ENCODE measurements around a stretch of chr15.

DNA sequence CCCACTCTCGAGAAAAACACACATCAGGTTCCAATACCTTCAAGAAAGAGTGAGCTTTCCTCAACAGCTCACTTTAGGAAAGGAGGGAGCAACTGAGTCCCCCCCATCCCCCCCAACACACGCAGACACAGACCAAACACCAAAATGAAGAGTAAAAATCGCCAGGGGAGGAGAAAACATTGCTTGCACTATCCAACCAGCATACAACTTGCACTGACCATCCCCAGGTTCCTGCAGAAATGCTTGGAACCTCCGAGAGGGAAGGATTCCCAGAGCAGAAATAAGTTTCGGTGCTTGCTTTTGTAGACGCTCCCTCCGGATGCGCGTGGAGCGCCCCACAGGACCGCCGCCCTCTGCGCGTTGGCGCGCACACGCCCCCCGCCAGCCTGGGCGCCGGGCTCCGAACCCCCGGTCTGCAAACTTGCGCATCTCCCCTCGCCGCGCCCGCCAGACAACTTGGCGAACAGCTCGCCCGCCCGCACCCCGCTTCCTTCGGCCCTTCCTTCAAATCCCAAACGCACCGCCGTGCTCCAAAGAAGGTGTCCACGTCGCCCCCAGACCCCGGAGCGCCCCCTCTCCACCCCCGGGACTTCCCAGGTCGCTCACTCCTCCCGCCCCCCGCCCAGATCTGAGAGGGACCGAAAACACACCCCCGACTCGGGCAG is 1.1 kb downstream of the RORA start:
- PRO-cap, result no peak
- RAMPAGE, long total RNA, result no peak

DNA sequence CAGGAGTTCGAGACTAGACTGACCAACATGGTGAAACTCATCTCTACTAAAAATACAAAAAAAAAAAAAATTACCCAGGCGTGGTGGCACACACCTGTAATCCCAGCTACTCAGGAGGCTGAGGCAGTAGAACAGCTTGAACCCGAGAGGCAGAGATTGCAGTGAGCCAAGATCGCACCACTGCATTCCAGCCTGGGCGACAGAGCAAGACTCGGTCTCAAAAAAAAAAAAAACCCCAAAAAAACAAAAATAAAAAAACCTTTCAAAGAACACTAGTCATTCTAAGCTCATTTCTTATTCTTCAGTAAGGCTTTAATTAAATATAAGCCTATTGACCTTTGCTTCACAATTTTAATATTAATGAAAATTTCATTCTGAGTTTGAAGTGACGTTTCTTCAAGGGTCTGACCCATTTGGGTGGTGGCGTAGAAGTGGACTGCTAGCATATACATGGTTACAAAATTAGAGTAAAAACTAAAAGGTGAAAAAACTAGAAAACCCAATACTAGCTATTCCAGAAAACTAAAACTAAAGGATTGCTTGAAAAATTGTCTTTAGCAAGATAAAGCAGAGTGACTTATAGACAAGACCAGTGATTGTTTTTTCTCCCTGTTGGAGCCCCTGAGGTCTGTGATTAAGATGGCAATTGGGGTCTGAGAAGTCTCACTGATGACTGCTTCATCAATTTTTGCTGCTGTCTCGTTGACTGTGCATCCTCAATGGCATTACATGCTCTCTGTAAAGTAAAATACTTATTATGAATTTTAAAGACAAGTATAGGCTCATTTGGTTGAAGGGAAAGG is 206.2 kb downstream of the VPS13C start:
- PRO-cap, result no peak
- RAMPAGE, long total RNA, result no peak

GRCh38 chr15:62059600-62060218 is 538 bp downstream of the VPS13C start:
- PRO-cap, result no peak
- RAMPAGE, long total RNA, result no peak

DNA sequence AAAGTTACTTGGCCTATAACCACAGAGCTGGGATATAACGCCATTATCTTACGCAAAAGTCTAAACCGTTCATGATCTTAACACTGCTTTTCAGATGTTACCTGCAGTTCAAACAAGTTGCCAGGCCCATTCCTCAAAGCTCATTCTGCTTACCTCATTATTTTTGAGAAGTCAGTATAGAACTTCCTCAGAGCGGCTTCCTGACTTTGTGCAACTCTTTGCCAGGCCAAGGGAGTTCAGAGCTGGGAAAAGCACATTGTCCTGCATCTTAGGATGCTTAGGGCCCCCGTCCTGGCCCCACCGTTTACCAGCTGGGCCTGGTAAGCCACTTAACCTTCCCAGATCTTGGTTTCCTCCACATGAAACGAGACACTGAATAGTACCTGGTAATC is 6.8 kb upstream of the C2CD4B start:
- PRO-cap, result no peak
- RAMPAGE, long total RNA, result no peak

- PRO-cap, result no peak
- RAMPAGE, long total RNA, result no peak
These were observed 84.4 kb downstream of the TLN2 start for GRCh38 chr15:62474462-62475517.

- PRO-cap, result no peak
- RAMPAGE, long total RNA, result no peak
These were observed 170.8 kb downstream of the TLN2 start for GRCh38 chr15:62561032-62561634.

DNA sequence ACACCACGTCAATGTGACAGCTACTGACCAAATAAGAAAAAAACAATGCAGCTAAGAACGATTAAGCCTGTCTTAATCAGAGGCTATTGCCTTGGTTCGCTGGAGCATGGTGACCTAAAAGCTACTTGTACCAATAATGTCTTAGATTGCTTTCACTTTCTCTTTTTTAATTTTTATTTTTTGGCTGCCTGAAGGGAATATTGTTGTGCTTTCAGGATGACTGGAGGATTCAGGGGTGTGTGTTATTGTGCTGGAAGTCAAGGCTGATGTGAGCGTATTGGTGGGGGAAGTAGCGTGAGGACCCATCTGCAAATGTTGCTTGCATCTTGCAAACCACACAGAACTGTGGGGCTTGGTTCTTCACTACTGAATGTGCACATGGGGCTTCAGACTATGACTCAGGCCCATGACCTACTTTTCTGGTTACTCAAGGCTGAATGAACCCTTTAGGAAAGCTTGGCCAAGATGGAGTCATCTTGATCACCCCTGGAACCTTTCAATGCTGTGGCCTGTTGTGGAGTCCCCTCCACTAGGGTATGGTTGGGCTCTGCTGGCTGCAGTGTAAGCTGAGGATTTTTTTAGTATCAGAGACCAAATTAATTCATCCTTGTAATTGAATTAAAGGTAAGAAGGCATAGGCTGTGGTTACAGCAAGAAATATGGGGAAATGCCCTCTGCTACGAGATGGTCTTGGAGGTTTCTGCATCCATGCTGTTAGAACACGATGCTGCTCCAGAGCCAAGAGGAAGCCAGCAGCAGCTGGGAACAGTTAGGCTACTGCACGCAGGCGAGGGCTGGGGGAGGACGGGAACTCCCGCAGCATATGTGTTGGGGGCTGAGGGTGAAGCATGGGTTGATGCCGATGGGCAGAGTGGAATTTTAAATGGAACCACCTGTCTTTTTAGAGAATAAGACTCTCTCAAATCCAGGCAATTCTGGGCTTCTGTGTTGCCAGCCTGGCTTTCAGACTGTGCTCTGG is 234.8 kb downstream of the TLN2 start:
- PRO-cap, result no peak
- RAMPAGE, long total RNA, result no peak

DNA sequence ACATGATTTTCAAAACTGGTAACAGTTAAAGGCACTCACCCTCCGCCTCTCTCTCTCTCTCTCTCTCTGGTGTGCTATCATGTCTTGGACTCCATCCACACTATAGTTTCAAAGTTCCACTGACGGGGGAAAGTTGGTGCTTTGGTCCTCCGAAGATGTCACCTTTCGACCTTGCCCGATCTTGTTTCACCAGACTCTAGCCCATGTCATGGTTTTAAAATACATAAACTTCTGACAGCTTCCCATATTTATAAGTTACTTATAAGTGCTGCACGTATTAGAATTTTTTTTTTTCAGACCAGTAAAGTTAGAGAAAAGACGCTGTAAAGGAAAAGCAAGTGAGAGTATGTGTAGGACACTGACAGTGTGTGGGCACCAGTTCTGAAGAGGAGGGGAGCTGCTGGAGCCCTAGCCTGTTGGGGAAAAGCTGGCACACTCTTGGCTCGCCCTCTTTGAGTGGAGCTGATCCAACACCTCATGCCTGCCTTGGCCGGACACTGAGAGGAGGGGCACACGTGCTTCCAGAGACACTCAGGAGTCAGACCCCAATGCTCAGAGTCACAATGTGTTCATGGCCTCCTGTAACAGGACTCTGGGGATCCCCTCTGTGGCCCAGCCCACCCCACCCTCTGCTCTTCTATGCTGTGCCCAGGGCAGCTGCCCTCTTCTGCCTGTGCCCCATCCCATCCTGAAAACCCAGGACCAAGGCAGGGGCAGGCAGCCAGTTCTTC is 200.5 kb upstream of the TPM1 start:
- PRO-cap, result no peak
- RAMPAGE, long total RNA, result no peak

DNA sequence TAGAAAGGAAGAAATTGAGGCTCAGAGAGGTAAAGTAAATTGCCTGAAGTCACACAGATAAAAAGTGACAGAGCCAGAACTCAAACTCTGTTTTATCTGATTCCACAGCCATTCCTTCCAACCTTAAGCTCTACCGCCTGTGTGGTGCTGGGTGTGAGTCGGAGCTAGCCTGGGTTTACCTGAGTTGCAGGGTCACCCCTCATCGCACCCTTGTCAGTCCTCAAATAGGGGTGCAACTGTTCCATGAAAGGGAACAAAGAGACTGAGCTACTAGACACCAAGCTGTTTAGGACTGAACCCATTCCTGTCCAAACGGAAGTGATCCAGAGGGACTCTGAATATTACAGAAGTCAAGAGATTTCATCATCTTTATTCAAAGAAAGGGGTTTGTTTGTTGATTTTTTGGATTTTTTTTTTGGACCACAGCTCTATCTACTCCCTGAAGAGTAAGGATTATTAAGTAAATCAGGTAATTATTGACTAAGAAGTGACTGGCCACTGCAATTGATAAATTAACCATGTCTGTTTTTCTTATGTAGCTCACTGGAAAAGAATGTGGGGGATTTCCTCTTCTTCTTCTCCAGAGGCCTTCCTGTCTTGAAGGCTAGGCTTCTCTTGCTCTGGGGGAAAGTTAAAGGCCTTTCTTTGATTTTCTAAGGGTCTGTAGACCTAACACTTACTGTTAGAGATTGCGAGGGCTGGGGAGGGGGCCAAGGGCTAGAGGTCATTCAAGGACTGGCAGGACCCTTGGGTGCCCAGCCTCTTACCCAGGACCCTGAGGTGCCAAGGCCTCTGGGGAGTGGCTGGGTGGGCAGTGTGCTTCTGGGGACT is 146.7 kb upstream of the TPM1 start:
- PRO-cap, result no peak
- RAMPAGE, long total RNA, result no peak

- PRO-cap, result no peak
- RAMPAGE, long total RNA, result no peak
These were observed 12.5 kb upstream of the TPM1 start for GRCh38 chr15:63029897-63030669.

DNA sequence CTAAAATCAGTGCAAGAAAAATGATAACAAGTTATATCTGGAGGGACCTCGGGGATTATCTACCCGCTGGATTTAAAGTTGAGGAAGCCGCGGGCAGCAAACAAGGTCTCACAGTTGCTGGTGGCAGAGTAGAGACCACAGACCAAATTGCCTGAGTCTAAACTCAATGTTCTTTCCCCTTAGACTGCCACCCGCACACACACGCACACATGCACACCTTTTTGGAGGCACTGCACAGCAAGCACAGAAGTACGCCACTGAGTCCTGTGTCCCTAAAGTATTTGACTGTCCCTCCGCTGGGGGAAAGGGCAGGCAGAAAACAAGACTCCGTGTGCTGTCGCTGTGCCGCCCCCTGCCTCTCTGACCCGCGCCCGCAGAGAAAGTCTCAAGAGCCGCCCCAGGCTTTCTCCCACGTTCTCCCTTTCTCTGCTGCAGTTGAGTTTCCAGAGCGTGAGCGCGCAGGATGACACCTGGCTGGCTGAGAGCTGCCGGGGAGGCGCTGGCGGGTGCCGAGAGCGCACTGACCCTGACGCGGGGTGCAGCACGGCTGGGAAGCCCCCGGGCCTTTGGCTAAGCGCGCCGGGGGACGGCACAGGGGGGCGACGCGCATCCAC is 733 bp upstream of the TPM1 start:
- PRO-cap, result no peak
- RAMPAGE, long total RNA, result no peak

- PRO-cap, result no peak
- RAMPAGE, long total RNA, result no peak
These were observed 2.1 kb downstream of the TPM1 start for GRCh38 chr15:63044506-63045242.

DNA sequence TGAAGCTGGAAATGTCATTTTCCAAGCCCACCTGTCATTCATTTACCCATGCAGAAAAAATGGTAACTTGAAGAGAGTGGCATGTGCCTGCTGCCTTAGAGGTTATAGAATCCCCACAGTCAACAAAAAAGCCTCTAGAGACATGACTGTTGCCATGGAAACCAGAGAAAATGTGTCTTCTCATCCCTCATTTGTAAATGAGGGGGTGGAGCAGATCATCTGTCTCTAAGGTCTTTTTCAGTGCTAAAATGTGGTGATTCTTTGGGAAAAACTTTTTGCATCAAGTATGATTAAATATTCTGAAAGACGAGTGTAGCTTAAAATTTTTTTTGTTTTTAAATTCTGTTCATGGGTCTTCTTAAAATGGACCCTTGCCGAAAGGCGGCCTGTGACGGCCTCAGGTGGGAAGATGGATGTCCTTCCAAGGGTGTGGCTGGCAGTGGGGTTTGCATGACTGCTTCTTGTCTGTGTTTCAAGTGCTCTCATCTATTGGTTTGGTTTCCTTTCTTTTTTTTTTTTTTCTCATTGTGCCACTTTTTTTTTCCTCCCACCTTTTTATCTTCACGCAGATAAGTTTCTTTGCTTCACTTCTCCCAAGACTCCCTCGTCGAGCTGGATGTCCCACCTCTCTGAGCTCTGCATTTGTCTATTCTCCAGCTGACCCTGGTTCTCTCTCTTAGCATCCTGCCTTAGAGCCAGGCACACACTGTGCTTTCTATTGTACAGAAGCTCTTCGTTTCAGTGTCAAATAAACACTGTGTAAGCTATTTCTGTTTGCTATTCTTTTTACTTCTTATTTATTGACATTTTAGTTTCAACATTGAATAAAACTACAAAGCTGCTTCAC is 23.0 kb downstream of the TPM1 start:
- PRO-cap, result no peak
- RAMPAGE, long total RNA, result no peak

GRCh38 chr15:63105387-63105767 is 16.3 kb upstream of the LACTB start:
- PRO-cap, result no peak
- RAMPAGE, long total RNA, result no peak

- PRO-cap, result no peak
- RAMPAGE, long total RNA, result no peak
These were observed 29.6 kb downstream of the RAB8B start for GRCh38 chr15:63218959-63219369.

- PRO-cap, result no peak
- RAMPAGE, long total RNA, result no peak
These were observed 20.7 kb upstream of the APH1B start for GRCh38 chr15:63256694-63257056.

- PRO-cap, result no peak
- RAMPAGE, long total RNA, result no peak
These were observed 9.1 kb upstream of the CA12 start for GRCh38 chr15:63390587-63391221.

- PRO-cap, result no peak
- RAMPAGE, long total RNA, result no peak
These were observed 59.1 kb upstream of the CA12 start for GRCh38 chr15:63440727-63441185.

GRCh38 chr15:63449609-63450134 is 54.7 kb upstream of the USP3 start:
- PRO-cap, result no peak
- RAMPAGE, long total RNA, result no peak

- PRO-cap, result no peak
- RAMPAGE, long total RNA, result no peak
These were observed 24.7 kb upstream of the USP3 start for GRCh38 chr15:63479576-63480158.